NT2/D1 (cell line): ENCODE measurements around the genes TGIF2LY, TSPY9 and PRY.

GRCh38 chrY:2867950-2868556, 26.7 kb downstream of the RPS4Y1 start:
- RRBS, 2 experiments: no CpG with 5 or more reads among the region's 7 CpGs

GRCh38 chrY:3578838-3579233, at the start of gene TGIF2LY:
Gene TGIF2LY (plus strand): TSS chrY:3579067.
- RRBS, 2 experiments: no CpG with 5 or more reads among the region's 9 CpGs

DNA sequence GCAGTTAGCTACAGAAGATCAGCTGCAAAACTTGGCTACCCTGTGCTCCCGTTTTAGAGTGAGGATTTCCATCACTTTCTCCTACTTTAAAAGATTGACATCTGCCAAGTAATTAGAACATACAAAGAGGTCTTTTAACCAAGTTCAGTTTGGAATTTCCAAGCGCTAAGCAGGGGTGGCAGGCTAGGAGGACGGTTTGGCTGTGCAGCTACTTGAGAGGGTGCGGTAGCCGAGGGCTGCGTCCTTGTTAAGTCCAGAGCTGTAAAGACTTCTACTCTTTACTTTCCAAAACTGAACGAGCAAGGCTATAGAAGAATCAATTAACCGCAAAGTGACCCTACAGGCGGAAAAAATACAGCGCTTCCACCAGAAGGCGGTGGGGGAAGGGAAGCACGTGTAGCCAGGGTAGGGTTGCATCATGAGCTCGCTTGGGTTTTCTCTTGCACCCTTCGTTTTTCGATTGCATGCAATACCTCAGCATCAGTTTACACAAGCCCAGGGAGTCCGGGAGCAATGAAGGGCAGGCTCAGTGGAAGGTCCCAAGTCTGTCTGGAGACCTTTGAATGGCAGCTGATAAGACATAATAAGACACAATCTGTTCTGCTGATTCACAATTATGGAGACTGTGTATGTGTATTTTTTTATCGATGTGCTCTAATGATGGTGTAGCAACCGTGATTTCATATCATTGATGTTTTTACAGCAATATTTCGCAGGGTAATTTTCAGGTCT, 1.4 kb upstream of the TBL1Y start:
- RRBS, 2 experiments: no CpG with 5 or more reads among the region's 19 CpGs

- RRBS, 2 experiments: no CpG with 5 or more reads among the region's 7 CpGs
These were observed 368.8 kb upstream of the AMELY start for GRCh38 chrY:7280274-7280820.

GRCh38 chrY:9486964-9487464, at the start of gene TSPY9:
Gene TSPY9 (plus strand): TSS chrY:9487267.
- RRBS, 2 experiments: no CpG with 5 or more reads among the region's 32 CpGs

GRCh38 chrY:10197407-10198272, 670.0 kb downstream of the TSPY10 start:
- RRBS, 2 experiments: no CpG with 5 or more reads among the region's 24 CpGs

DNA sequence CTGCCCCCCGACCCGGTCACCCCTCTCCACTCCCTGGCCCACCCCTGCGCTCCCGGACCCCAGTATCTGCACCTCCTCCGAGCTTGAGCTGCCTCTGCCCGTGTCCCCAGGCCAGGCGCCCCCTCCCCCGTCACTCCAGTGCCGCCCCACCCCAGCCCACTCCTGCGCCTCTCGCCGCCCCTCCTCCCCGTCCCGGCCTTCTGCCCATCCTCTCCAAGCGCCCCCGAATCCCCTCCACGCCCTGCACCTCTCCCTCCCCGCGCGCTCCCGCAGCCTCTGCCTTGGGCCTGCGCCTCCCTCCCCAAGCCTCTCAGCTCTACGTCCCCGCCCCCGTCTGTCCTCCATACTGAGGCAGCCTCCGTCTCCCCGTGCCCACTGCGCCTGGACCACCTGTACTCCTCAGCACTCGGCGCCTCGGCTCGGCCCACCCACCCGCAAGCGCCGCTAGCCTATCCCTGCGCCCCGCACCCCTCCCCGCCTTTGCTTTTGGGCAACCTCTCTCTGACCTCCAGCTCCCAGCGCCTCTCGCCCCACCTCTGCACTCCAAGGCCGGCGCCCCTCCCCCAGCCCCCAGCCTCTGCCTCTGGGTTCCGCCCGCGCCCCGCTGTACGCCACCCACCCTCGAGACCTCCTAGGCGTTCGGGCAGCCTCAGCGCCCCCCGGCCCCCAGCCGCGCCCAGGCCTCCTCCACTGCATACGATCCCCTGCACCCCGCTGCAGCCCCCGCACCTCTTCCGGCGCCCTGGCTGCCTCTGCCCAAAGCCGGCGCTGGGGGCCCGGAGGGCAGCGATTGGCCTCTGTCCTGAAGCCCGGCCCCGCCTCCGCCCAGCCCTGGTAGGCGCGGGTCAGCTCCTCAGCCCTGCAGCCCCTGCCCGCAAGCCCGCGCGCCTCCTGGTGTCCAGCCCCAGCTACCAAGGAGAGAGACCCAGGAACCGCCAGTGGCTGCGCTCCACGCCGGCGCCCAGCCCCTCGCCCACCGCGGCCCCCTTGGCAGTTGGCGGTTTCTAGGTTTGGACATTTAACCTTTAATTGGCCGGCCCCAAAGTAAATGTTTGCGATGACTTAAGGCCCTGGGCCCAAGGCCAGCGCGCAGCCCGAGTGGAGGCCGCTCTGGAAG, 279.9 kb upstream of the USP9Y start:
- RRBS, 2 experiments: 0 to 2% methylated on average over 9 of the region's 87 CpGs

GRCh38 chrY:13282732-13283025, 197.2 kb downstream of the UTY start:
- RRBS, 2 experiments: 87 to 88% methylated on average over 3 of the region's 13 CpGs

DNA sequence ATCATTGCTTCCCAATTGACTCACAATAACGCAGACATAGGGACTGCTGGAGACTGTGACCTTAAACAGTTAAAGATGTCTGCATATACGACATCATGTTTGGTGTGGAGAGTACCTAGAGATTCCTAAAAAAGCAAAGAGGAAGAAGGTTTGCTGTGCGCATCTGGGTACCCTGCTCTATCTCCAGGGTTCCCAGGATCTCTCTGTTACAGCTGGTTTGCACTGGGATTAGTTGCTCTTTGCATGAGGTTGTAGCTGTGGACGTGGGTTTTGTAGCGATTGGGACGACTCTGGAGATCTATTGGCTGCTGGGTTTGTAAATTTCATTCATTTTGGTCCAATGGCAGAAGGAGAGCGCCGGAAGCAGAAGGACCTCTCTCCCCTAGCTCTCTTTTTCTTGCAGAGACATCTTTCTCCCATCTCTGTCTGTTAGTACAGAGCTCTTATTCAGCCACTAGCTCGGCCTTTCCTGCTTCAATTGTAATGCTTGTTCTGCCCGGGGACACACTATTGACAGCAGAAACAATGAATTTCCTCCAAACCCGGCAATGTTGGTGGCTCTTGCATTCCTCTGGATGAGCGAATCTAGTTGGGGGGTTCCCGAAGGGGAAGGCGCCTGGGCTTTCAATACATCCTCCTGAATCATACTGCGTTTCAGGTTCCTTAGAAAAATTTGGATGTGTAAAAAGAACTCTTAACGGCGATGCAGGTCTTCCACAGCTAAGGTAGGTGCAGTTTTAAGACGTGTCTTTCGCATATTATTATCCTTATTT, 1.9 kb upstream of the NLGN4Y start:
- RRBS, 2 experiments: no CpG with 5 or more reads among the region's 19 CpGs

- RRBS, 2 experiments: no CpG with 5 or more reads among the region's 2 CpGs
These were observed 139.3 kb upstream of the RBMY1B start for GRCh38 chrY:21371930-21372146.

GRCh38 chrY:21683245-21683663, 148.6 kb downstream of the RBMY1A1 start:
- RRBS, 2 experiments: no CpG with 5 or more reads among the region's 5 CpGs

DNA sequence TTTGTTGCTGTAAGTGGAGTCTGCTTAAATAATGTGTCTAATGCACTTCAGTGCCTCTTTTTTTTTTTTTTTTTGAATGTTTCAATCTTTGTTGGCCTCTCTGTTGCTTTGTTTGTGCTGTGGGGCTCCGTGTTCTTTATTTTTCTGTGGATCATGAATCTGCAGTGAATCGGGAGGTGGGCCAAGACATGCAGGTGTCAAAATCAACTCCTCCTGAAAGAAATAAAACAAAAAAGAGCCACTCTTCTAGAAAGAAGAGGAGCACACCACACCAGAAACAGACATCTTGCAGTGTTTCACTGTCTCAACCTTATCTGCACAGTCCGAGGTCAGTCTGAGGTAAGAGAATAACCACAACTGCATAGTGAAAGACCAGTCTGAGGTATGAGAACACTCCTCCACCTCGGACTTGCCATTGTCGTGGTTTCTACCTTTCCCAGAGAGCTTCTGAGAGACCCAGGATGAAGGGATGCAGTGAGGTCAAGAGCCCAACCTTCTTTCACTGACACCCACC, at the start of gene PRY:
PRY (plus strand) TSS at position 252 of the 514 bp plus-strand sequence.
- RRBS, 2 experiments: no CpG with 5 or more reads among the region's 5 CpGs

DNA sequence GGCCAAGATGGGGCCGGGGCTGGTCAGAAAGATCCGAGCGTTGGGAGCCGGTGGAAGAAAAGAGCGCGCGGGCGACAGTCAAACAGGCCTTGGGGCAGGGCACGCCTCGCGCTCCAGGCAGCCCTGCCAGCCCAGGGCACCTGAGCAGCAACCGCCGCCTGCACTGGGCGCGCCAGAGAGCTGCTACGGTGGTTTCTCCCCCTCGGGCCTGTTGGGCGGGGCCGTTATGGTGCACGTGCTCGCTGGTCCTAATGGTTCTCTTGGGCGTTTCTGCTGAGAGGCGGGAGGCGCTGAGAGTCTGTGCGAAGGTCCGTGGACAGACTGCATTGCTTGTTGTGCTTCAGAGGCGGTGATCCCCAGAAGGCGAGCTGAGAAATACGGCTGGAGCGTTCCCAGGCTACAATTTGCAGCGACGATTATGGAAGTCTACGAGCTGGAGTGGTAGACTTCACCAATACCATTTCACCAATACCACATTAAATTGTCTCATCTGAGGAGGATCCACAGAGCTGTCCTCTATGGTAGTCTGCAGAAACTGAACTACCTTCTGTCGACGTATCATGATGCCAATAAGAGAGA, 787.5 kb downstream of the CDY1 start:
- RRBS, 2 experiments: no CpG with 5 or more reads among the region's 35 CpGs